GM23338 (cell line): ENCODE data around the genes C1orf54 and ANXA9.

DNA sequence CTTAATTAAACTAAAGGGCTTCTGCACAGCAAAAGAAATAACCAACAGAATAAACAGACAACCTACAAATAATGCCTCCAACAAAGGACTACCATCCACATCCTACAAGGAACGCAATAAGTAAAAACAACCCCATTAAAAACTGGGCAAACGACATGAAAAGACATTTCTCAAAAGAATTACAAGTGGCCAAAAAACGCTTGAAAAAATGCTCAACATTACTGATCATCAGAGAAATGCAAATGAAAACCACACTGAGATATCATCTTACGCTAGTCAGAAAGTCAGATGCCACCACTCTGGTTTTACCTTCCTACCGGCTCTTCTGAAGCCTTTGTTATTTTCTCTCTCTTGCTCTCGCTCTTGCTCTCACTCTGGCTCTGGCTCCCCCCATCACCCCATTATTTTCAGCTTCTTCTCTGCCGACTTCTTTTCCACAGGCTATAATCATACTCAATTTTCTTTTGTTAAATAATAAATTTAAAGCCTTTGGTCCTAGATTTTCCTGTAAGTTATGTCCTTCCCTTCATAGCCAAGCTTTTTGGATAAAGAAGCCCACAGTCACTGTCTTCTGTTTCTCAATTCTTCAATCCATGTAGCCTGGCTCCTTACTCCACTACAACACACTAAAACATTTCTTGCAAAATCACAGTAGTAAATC is 38.8 kb downstream of the VPS45 start:
- PRO-cap = no peak
- RAMPAGE, long total RNA = no peak

- PRO-cap = no peak
- RAMPAGE, long total RNA = no peak
These were observed 4.3 kb downstream of the PLEKHO1 start for GRCh38 chr1:150153965-150154439.

GRCh38 chr1:150272532-150273017 is at the start of gene C1orf54:
Gene C1orf54 (plus strand): TSS chr1:150272790.
- PRO-cap = bidirectional peak, plus-strand start at chr1:150272675, minus-strand start at chr1:150272630
- RAMPAGE, long total RNA = no peak

- PRO-cap = no peak
- RAMPAGE, long total RNA = no peak
These were observed 13.4 kb upstream of the PRPF3 start for GRCh38 chr1:150307987-150308371.

DNA sequence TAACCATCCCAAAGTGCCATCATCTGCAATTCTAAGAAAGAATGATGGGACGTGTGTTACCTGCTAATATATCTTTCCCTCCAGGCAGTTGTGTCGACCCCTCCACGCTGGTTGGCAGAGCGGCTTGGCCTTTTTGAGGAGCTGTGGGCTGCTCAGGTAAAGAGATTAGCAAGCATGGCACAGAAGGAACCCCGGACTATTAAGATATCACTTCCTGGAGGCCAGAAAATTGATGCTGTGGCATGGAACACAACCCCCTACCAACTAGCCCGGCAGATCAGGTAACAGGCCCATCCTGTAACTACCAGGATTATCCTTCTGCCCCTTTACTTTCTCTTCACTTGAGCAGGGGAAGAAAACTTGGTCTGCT is 540 bp downstream of the TARS2 start:
- PRO-cap = unidirectional peak, minus-strand start at position 201 of the sequence
- RAMPAGE, long total RNA = no peak

DNA sequence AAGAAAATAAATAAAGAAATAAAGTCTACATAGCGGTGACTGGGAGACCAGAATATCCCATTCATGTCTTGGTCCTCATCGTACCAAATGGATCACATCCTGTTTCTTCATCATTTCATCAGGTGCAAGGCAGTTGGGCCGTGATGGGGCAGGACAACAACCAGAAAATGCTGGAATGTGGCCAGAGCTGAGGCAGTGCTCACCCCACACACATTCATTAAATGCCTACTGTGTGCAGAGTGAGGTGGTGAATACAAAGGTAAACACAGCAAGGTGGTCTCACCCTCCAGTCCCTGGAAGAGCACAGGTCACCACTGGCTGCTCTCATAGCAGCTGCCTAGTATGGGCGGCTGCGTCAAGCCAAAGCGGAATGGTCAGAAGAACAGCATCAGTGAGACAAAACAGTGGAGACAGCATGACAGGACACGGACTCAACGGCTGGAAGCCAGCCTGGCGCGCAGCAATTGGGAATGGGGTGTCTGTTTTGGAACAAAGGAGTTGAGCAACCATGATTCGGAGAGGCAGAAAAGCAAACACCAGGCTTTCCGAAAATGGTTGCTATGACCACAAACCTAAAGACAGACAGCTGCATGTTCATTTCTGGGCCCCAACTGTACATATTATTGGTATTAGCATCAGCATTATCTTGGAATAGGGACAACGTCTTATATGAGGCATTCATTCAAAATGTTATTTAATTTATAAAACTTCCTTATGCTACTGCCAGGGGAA is 5.6 kb upstream of the ADAMTSL4 start:
- PRO-cap = no peak
- RAMPAGE, long total RNA = no peak

GRCh38 chr1:150545180-150546225 is 3.7 kb upstream of the ADAMTSL4 start:
- PRO-cap = no peak
- RAMPAGE, long total RNA = no peak

DNA sequence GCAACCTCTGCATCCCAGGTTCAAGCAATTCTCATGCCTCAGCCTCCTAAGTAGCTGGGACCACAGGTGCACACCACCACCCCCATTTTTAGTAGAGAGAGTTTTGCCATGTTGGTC is 12.5 kb downstream of the MCL1 start:
- PRO-cap = no peak
- RAMPAGE, long total RNA = no peak

GRCh38 chr1:150623852-150625066 is 5.2 kb downstream of the ENSA start:
- PRO-cap = no peak
- RAMPAGE, long total RNA = no peak

- PRO-cap = bidirectional peak, plus-strand start at chr1:150629294, minus-strand start at chr1:150629074
- RAMPAGE, long total RNA = start-site peak on the minus strand at chr1:150629063-150629137, 469 and 60 reads in 2 replicates
These were observed 738 bp downstream of the ENSA start for GRCh38 chr1:150628547-150629201.

DNA sequence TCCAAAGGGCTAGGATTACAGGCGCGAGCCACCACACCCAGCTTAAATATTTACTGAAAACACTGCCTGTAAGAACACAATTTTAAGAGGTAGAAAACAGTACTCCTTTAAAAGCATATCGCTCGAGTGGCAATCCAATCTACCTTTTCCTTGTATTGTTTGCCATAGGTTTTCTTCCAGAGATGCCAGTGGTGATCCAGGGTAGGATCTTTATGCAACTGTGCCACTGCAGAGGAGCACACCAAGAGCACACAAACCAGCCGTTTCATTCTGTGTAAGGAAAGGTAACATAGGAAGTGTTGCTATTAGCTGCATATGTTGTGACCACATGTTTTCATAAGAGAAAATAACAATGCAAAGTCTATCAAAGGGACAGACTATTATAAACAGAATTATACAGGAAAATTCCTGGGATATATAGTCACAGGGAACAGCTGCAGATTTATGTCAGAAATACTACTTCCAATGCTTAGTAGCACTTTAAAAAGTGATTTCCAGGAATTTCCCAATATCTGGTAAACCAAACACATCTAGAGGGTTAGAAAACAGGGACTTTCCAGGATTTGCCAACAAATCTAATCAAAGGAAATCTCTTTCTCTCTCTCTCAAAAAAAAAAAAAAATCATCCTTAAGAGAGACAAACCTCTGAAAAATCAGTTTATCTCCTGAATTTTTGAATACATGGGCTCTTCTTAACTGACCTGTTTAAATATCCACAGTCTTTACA is 920 bp downstream of the CTSS start:
- PRO-cap = no peak
- RAMPAGE, long total RNA = no peak

- PRO-cap = no peak
- RAMPAGE, long total RNA = no peak
These were observed 900 bp downstream of the ARNT start for GRCh38 chr1:150875560-150875838.

DNA sequence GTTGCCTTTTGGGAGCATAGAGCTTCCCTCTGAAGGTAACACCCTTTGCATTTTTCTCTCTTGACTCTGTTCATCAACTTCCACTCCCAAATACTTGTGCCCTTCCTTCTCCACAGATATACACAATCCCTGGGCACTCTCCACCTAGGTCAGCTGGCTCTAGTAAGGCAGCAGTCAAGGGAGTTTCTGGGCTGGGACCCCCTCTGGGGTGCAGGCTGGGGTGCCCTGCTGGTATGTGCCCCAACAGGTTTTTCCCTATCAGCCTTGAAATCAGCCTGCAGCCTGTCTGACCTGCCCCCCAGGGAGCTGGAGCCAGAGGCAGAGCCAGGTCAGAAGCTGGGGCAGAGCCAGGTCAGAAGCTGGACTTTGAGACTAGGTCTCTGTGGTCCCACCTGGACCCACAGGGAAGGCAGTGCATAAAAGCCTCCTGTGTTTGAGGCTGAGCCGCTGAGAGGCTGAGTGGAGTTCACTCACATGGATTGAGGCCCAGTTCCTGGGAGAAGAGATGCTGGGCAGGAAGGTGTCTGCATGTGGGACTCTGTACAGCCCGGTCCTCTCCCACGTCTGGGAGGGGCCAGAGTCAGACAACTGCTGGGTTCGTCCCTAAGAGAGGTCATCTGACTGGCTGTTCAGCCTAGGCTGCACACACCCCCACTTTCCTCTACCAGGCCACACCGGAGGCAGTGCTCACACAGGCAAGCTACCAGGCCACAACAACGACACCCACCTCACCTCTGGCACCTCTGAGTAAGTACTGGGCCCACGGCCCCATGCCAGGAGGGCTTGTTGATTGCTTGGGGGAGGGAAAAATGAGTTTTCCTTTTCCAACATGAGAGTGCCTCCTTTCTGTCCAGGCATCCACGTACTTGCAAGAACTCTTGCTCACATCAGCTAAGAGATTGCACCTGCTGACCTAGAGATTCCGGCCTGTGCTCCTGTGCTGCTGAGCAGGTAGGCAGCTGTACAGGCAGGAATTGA is at the start of gene ANXA9:
Gene ANXA9, plus strand, starts transcription at position 660 of the 978 bp plus-strand sequence.
- PRO-cap = bidirectional peak, plus-strand start at position 332 of the sequence, minus-strand start at position 188 of the sequence; bidirectional peak, plus-strand start at position 690 of the sequence, minus-strand start at position 562 of the sequence
- RAMPAGE, long total RNA = no peak

DNA sequence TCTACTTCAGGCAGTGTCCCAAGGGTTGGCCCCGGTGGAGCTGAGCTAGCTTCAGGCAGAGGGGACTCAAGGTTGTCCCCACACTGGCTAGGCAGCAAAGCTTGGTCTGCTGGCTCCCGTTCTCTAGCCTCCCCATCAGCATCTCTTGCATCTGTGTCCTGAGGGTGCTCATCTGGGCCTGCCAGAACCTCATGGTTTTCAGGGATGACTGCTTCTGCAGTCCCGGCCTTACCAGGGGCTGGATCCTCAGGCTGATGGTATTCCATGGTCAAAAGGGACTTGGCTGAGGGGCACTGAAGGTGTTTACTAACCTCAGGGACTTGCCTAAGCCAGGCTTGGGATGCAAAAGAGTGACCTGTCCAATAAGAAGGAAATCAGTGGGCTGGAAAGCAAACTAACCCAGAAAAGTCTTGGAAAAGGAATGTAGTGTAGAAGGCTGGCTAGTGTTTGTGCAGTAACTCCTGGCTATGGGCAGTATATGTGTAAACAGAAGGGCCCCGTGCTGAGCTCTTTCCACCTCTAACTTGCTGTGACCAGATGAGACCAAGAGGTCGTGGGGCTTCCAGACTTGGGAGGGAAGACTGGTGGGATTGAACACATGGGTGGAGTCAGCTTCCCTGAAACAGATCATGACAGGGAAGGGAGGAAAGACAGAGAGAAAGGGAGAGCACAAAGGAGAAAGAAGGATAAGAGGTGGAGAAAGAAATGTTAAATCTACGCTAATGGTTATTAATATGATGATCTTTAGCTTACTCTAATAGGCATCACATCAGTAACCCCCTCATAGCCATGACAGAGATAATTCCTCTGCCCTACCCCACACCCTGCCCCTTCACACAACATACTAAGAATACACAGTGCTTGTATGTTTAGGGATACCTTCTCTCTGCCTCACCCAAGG is 4.1 kb downstream of the MINDY1 start:
- PRO-cap = no peak
- RAMPAGE, long total RNA = no peak

DNA sequence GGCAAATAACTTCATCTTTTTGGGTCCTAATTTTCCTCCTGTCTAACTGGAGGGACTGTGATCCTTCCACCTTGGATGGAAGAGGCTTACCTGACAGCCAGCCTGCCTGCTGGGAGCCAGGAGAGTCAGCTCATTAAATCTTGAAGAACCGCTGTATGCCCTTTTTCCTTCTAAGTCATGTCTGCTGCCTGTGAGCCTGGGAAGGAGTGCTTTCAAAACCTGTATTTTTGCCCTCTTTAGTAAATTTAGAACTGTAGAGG is 320 bp upstream of the C1orf56 start:
- PRO-cap = no peak
- RAMPAGE, long total RNA = no peak

DNA sequence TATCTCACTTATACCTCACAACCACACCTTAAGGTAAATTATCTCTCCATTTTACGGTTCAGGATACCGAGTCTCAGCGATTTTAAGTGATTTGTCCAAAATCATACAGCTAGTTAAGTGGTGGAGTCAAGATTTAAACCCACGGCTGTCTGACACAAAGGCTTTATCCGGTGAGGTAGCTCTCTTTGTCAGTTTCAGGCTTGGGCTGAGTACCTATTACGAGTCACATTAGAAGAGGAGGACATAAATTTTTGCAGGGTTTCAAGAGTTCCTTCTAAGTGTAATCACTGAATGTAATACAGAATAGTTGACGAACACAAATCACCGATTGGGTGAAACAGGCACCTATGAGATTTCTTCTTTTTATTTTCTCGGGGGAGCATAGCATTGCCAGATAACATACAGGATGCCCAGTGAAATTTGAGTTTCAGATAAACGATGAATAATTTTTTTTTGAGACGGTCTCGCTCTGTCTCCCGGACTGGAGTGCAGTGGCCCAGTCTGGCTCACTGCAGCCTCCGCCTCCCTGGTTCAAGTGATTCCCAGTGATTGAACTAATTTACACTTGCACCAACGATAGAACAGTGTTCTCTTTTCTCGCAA is 857 bp downstream of the PSMD4 start:
- PRO-cap = no peak
- RAMPAGE, long total RNA = no peak

- PRO-cap = no peak
- RAMPAGE, long total RNA = no peak
These were observed 22.0 kb downstream of the ZNF687 start for GRCh38 chr1:151304080-151304433.

- PRO-cap = no peak
- RAMPAGE, long total RNA = no peak
These were observed 21.2 kb downstream of the PI4KB start for GRCh38 chr1:151306098-151306354.

DNA sequence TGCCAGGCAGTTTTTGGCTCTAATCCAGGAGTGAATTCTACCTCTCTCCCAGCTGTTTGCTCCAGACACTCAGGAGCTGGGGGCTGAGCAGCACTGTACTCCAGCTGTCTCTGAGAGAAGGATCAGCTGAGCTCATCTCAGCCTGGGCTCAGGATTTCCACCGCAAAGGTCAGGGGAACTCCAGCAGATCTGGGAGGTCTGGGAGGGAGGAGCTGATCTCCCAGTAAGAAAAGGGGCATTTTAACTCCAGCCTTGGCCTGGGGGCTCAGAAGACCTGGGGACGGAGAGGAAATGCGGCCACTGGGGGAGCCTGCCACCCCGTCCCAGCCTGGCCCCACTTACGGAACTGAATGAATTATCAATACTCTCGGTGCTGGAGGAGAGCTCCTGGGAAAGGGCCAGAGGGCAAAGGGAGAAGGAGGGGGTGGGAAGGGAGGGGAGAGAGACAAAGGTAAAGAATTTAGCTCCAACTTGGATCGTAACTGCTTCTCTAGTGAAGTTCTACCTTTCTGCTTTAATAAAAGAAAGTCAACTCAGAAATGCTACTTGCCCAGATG is 17.3 kb downstream of the PI4KB start:
- PRO-cap = bidirectional peak, plus-strand start at position 268 of the sequence, minus-strand start at position 177 of the sequence; unidirectional peak, minus-strand start at position 352 of the sequence
- RAMPAGE, long total RNA = no peak

GRCh38 chr1:151313718-151314730 is 13.2 kb downstream of the PI4KB start:
- PRO-cap = no peak
- RAMPAGE, long total RNA = no peak